Left cardiac atrium (tissue), 1 donor: ENCODE results near the genes MAL, ASTL and DUSP2.

GRCh38 chr2:94221007-94221601, 366.0 kb upstream of the AQP7B start:
- PRO-cap: no peak

- PRO-cap: no peak
Measured at GRCh38 chr2:94947511-94947740, 76.2 kb downstream of the TEKT4 start.

DNA sequence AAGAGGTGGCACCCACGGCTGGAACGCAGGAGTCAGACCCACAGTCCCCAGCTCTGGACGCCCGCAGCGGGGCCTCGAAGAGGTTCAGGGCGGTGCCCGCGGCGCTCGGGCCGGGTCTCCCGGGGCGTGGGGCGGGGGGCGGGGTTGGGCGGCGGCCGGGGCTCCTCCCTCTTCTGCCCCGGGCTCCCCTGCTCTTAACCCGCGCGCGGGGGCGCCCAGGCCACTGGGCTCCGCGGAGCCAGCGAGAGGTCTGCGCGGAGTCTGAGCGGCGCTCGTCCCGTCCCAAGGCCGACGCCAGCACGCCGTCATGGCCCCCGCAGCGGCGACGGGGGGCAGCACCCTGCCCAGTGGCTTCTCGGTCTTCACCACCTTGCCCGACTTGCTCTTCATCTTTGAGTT, at the start of gene MAL:
MAL (plus strand) TSS at position 223 of the 399 bp plus-strand sequence.
- PRO-cap: bidirectional peak, plus-strand start at position 223 of the sequence, minus-strand start at position 76 of the sequence

DNA sequence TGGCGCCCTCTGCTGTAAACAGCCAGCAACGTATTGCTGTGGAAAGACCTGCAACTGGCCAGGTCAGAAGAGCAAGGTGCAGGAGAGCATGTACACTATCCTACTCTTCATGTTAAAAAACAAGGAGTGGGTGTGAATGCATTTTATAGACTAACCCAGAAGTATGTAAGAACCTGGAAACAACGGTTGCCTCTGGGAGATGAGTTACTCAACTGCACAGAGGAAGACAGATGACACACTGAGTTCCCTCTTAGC, 6.2 kb downstream of the MRPS5 start:
- PRO-cap: no peak

DNA sequence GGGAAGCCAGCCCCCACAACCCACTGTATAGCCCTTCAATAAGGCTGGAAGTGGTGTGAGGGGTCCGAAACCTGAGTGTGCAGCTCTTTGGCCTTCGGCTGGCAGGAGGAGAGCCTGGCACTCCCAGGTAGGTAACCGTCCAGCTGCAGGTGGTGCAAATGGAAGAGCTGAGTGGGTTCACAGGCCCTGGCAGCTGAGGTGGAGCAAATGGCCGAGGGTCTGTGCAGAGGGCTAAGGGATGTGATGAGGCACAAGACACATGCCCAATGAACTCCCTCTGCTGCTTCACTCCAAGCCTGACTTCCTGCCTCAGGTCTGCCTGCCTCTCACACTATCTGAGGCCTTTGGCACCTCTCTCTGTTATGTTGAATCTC, 7.6 kb upstream of the ZNF892 start:
- PRO-cap: no peak

DNA sequence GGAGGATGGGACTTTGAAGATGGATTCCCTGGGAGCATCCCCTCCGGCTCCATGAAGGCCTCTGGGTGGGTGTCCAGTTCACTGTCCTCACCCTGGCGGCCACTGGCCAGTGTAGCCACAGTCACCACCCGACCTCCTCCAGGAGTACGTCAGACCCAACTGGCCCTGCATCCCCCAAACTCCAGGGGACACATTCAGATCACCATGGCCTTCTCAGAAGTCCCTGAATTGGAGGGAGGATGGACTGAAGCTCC, 23.3 kb downstream of the KCNIP3 start:
- PRO-cap: no peak

DNA sequence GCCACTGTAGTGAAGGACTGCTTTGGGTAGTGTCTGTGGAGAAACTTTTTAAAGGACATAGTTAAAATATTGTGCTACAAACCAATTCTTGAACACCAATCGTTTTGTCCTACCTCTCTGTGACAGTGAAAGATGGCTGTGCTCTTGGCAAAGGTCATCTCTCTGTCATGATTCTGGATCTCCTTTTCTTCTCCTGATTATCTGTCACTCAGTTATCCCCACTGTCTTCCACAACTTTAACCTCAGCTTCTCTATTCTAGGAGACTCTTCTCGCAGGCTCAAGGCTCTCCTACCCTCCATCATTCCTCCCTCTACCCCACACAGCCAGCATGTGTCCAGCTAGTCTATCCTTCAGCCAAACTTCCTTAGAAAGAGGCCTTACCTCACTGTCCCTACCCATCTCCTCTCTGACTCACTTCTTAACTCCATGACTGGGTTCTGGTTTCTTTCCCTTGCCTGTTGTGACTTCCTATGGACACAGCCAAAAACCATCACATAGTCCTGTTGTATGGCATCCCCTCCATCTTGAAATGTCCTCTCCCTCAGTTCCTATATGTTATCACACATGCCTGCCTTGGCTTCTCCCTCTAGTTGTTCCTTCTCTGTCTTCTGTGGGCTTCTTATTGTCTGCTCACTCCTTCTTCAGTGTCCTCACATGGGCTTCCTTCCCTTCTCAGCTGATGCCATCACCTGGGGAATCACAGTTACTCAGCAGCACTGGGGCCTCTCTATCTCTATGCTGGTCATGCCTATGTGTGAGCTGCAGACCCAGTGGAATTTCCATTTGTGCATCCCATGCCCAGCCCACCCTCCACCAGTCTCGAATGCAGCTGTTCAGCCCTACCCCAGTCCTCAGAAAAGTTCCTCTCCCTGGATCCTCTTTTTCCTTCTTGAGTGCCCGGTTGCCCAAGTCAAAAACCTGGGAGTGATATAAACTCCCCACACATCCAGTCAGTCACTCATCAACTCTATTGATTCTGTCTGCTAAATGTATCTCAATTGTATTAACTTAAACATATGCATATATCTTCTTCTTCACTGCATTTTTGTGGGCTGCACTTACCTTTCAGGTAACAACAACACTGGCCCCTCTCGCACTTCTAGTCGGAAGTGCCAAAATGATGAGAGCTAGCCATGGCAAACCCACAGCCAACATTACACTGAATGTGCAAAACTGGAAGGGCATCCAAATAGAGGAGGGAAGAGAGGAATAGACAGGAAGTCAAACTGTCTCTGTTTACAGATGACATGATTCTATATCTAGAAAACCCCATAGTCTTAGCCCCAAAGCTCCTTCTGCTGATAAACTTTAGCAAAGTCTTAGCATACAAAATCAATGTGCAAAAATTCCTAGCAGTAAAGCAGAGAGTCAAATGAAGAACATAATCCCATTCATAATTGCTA, 177.0 kb downstream of the ANKRD36C start:
- PRO-cap: no peak

GRCh38 chr2:95992389-95992989, 865 bp upstream of the ANKRD36C start:
- PRO-cap: no peak

GRCh38 chr2:96001838-96002037, 10.1 kb upstream of the ANKRD36C start:
- PRO-cap: no peak

GRCh38 chr2:96016646-96017481, 17.9 kb downstream of the GPAT2 start:
- PRO-cap: no peak

DNA sequence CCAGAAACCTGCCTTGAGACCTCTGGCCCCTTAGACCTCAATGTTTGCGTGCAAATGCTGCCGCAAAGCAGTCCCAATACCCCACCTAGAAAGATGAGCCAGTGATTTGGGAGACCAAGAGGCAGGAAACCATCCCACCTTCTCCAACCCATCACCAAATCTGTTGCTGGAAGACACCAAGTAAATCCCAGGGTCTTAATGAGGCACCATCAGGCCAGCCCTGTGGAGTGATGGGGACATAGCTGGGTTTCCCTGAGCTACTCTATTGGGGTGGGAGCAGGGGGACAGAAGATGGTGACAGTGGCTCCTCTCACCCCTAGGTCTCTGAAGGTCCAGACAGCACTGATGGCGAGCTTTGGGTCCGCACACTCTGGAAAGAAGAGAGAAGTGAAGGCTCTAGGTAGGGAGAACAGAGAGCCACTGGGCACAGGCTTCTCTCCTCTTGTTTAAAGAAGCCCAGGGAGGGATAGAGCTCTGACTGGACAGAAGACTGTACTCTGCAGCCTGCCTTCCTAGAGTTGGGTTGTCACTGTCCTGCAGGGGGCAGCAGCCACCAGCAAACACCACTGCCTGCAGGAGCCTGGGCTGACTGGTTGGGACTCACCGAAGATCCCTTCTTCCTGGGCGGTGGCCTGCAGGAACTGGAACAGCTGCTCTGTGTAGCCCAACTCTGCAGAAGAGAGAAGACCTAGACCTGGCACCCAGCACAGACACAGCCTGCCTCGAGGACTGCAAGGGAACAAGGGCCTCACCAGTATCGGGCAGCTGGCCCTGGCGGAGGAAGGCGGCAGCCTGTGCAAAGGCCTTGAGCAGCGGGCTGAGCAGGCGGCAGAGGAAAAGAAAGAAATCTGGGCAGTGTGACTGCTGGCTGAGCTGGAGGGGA, 12.1 kb downstream of the GPAT2 start:
- PRO-cap: no peak

- PRO-cap: no peak
Measured at GRCh38 chr2:96085104-96085413, 31.3 kb downstream of the ADRA2B start.

DNA sequence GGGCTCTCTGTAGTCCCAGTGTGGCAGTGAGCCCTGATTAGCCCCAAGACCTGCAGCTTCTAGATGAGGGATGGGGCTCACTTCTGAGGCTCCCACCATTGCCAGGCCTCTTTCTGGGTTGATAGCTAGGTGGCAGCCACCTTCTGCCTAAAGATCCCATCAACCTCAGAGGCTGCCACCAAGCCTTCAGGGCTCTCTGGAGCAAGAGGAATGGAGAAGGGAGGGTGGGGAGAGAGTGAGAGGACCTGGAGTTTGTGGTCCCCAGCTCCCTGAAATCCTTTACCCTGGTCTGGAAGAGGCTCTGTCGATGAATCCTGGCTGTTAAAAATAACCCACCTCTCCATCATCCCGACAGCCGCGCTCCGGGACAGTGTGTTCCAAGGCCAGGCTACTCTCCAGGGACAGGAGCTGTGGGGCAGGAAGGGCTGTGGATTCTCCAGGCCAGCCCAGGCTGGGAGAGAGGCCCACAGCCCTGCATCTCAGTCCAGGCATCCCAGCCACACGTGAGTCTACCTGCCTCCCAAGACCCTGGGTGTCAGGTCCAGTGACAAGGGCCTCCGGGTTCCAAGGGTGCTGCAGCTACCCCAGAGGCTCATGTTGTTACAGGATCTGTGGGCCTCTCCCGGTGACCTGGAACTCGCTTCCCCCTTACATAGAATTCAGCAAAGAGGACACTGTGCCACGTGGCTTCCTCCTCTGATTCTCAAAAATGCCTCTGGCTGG, 17.5 kb downstream of the ADRA2B start:
- PRO-cap: no peak

- PRO-cap: no peak
Measured at GRCh38 chr2:96138433-96138962, at the start of gene ASTL. TSS of gene ASTL (minus strand) at chr2:96138502.

- PRO-cap: unidirectional peak, minus-strand start at chr2:96145440
Measured at GRCh38 chr2:96144889-96146033, at the start of gene DUSP2. TSS of gene DUSP2 (minus strand) at chr2:96145440.

- PRO-cap: no peak
Measured at GRCh38 chr2:96191985-96192552, 16.6 kb downstream of the STARD7 start.

DNA sequence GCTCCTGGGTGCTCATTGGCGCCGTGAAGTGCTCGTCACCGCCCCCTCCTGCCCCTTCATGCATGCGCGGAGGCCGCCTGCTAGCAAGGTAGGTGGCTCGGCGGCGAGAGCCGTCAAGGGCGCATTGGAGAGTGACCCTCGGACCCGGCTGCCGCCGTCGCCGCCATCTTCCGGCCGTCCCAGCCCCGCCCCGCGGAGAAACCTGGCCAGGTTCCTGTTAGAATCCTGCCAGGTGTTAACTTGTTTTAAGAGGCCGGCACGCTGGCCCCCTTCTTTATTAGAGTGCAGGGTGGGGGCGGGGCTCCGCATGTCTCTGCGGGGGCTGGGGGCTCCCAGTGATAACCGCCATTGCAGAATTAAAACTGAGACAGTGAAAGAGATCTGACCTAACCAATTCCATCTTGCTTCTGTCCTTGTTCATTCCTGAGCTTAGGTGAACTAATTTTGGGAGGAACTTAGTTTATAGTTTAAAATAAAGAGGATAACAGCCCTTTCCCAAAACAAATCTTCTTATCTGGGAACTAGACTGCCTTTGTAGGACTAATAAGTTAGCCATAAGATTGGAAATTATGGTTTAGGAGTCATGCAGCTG, 361 bp upstream of the STARD7 start:
- PRO-cap: bidirectional peak, plus-strand start at position 91 of the sequence, minus-strand start outside the sequence

GRCh38 chr2:96224843-96225513, 16.4 kb upstream of the STARD7 start:
- PRO-cap: no peak

GRCh38 chr2:96244680-96245462, 20.9 kb downstream of the TMEM127 start:
- PRO-cap: no peak

DNA sequence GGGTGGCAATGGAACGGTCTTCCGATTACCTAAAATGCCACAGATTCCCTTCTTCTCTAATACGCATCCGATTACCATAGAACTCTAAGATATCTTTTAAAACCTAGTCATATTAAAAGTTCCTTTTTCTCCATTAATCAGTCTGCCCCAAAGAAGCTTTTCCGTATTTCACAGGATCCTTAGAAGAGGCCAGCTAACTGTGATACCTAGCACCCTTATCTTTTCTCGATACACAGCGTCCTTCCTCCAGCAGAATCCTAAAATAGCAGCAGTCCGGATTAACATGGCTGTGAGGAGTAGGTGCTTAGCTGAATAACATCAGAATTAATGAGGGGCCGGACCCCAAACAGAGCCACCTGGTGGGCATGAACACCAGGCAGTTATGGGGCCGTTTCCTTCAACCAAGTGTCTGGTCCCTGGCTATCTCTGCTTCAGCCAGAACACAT, 1.1 kb downstream of the TMEM127 start:
- PRO-cap: no peak